ENCODE measurements around a stretch of chr1.

GRCh38 chr1:41362129-41362419 is 120.0 kb upstream of the SCMH1 start:
- RRBS = 2% methylated on average over 8 of the region's 30 CpGs

DNA sequence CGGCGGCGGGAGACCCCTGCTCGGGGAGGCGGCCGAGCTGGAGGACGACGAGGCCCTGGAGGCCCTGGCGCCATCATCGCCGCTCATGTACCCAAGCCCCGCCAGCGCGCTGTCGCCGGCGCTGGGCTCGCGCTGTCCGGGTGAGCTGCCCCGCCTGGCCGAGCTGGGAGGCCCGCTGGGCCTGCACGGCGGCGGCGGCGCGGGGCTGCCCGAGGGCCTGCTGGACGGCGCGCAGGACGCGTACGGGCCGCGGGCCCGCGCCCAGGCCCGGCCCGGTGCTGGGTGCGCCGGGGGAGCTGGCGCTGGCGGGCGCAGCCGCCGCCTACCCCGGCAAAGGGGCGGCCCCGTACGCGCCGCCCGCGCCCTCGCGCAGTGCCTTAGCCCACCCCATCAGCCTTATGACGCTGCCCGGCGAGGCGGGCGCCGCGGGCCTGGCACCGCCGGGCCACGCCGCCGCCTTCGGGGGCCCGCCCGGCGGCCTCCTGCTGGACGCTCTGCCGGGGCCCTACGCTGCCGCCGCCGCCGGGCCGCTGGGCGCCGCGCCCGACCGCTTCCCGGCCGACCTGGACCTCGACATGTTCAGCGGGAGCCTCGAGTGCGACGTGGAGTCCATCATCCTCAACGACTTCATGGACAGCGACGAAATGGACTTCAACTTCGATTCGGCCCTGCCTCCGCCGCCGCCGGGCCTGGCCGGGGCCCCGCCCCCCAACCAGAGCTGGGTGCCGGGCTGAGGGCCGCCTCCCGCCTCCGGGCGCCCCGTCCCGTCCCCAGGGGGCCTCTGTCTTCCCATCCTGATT is 102.3 kb downstream of the EDN2 start:
- RRBS = 13% methylated on average over 20 of the region's 113 CpGs

DNA sequence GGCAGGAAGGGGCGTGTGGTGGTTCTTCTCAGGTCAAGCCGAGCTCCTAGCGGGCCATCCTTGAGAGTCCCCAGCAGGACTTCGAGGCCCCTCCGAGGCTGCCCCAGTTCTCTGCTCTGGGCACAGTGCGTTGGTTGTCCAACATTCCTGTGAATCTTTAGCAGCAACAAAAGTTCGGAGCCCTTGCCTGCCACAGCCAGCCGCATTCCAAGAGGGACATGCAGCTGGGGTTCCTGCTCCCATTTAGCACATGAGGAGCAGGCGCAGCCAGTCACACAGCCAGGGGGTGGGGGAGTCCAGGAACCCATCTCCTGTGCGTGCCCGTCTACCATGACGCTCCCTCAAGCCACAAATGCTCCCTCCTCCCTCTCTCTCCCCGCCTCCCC is 57.0 kb downstream of the EDN2 start:
- RRBS = no CpG with 5 or more reads among the region's 13 CpGs

DNA sequence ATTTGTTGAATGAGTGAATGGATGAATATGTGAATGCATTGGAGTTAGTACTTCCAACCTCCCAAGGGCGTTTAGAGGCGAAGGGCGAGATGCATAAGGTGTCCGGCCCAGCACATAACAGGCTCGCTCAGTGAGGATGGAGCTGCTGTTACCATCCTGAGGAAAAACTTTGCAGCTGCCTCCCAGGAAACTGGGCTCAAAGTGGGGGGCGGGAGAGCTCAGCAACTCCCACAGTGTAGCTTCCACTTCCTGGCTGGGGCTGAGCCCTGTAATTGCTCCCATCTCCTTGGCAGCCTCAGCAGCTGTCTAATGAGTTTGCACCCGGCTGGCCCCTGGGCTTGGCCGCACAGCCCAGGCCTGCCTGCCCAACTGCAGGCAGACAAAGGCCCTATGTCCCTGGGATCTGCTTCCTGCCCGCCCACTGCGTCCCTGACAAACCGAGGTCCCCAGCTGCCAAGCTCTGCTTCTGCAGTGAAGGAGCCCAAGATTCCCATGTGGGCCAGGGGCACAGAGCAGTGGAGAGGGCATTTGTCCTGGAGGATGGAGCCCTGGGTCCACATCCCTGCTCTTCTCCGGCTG is 30.1 kb downstream of the EDN2 start:
- RRBS = no CpG with 5 or more reads among the region's 12 CpGs

DNA sequence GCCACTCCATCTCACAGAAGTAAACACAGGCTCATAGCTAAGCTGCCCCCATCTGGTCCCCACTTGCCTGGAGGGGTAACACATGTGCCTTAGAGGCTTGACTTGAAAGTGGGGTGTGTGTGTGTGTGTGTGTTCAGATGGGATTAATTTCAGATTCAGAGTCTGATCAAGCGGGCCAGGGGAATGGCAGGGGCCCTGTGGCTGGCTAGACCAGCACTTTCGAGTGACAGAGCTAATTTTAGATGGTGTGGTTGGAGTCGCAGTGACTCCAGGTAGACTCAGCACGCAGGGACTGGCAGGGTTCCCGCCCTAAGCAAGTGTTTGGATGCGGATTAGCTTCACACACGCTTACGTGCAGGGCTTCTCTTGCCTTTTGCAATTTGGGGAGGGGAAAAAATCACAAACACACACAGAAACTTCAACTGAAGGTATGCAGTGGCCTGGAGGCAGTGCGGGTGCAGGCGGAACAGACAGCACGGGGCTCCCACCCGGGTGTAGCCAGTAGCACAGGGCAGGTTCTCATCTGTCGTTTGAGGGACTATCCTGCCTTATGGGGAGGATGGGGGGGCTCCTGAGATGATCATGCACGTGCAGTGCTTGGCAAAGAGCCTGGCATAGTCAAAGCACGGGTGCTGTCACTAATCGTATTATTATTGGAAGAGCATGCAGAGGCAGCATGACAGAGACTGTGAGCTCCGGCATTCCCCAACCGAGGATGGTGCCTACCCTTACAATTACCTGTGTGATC is 1.3 kb downstream of the EDN2 start:
- RRBS = no CpG with 5 or more reads among the region's 18 CpGs

GRCh38 chr1:41536229-41536916 is 51.9 kb upstream of the EDN2 start:
- RRBS = no CpG with 5 or more reads among the region's 9 CpGs

DNA sequence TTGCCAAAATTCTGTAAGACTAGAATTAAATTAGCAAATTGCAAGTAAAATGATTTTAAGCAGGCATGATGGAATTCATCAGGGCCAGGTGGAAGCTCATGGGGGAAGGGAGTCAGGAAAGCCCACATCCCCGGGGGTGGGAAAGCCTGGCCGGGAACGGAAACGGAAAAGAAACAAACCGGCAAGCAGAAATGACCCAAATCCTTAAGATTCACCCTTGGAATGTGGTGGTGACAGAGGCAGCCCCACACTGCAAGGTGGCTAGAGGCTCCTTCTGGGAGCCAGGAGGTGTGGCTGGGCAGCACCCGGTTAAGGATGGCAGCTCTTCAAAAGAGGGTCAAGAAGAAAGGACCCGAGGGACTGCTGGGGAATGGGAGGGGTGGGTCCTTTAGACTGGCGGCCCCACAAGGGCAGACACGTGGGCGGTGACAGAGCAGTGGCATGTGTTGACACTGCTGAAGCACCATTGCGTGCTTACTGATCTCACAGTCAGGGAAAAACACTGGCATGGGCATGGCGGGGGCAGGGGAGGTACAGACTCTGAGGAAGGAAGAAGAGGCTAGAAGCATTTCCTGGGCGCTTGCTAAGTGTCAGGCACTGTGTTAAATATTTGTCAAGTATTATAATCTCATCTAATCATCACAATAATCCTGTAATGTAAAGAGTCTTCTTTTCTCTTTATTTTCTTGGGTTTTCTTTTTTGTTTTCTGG is 165.5 kb upstream of the EDN2 start:
- RRBS = no CpG with 5 or more reads among the region's 13 CpGs

DNA sequence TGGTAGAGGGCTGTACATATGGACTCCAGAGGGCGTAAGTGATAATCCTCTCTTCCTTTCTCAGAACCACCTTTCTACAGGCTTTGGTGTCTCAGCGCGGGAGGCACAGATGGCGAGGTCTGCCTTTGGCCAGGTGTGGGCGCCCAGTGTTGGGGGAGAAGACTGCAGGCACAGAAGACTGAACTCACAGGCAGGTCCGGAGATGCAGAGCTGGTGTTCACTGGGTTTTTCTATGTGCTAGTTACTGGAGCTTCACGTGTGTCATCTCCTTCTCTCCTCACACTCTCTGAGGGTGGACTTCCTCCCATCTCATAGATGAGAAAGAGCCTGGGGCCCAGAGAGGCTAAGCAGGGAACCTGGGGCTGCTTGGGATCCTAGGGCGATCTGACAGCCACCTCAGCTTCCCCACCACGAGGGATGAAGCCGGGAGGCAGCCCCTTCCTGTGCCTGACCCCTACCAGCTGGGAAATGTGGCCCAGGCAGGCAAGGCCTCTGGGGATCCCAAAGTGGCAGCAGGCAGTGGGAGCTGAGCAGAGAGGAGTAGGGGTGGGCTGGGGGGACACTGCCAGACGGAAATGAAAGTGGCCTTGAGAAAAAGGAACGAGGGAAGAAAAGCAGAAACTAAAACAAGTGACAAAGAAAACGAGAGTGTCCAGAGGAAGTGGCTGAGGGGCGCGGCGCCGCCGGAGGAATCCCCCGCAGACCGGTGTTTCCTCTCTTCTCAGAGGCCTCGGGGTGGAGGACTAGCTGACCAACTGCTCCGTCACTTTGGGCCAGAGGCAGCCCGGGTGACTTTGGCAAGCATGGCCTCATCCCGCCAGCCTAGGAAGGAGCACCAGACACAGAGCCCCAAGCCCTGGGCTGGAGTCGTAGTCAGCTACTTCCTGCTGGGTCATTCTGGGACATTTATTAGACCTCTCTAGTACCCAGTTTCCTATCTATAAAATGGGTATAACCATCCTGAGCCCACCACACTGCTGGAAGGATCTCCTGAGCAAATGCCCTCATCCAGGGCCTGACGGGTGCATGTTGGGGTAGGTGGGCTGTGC is 191.5 kb downstream of the HIVEP3 start:
- RRBS = 85% methylated on average over 4 of the region's 26 CpGs

GRCh38 chr1:41806745-41807160 is 112.0 kb downstream of the HIVEP3 start:
- RRBS = no CpG with 5 or more reads among the region's 10 CpGs

GRCh38 chr1:41812392-41812811 is 106.3 kb downstream of the HIVEP3 start:
- RRBS = no CpG with 5 or more reads among the region's 3 CpGs

- RRBS = no CpG with 5 or more reads among the region's 2 CpGs
Observed at GRCh38 chr1:41853044-41853419, 65.7 kb downstream of the HIVEP3 start.

DNA sequence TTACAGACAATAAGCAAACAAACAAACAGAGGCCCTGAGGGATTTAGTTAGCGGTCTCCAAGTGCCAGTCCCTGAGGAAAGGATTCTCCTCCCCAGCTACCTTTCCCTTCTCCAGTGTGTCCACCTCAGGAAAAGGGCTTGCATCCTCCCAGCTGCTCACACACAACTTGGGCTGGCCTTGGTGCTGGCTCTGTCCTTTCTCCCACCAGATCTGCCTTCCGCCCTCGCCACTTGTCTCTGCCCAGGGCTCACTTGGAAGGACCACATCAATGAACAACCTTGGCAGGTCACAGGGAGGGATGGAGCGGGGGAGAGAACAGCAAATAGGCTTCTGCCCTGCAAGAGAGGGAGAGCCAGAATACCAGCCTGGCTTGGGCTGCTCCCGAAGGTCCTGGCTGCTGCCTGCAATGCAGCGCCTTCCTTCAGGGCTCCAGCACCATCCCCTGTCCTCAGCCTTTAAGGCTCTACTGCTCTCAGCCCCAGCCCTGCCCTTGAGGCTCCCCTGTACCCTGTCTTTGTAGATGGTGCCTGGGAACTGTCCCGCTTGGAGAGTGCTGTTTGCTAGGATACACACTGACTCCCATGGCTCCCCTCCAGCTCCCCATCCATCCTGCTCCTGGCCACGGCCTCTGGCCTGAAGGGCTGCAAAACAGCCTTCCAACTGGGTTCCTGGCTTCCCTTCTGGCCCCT is 43.8 kb downstream of the HIVEP3 start:
- RRBS = no CpG with 5 or more reads among the region's 8 CpGs

GRCh38 chr1:42287684-42288240 is 47.3 kb downstream of the FOXJ3 start:
- RRBS = no CpG with 5 or more reads among the region's 6 CpGs

DNA sequence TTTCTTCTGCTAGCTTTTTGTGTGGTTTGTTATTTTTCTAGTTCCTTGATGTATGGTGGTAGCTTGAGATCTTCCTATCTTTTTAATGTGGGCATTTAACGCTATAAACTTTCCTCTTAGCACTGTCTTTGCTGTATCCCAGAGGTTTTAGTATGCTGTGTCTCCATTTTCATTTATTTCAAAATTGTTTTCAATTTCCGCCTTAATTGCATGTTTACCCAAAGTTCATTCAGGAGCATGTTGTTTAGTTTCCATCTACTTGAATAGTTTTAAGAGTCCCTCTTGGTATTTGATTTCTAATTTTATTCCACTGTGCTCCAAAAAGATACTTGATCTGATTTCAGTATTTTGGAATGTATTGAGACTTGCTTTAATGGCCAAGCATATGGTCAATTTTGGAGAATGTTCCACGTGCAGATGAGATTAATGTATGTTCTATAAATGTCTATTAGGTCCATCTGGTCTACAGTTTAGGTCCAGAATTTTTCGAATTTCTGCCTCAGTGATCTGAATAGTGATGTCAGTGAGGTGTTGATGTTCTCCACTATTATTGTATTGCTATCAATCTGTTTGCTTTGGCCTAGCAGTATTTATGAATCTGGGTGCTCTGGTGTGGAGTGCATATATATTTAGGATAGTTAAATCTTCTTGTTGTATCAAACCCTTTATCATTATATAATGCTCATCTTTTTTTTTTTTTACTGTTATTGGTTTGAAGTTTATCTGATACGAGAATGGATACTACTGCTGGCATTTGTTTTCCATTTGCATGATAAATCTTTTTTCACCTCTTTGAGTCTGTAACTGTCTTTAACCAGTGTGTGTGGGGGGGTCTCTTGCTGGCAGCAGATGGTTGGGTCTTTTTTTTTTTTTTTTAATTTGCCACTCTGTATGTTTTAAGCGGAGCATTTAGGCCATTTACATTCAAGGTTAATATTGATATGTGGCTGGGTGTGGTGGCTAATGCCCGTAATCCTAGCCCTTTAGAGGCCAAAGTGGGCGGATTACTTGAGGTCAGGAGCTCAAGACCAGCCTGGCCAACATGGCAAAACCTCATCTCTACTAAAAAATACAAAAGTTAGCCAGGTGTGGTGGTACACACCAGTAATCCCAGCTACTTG is 36.0 kb downstream of the FOXJ3 start:
- RRBS = no CpG with 5 or more reads among the region's 8 CpGs

- RRBS = no CpG with 5 or more reads among the region's 22 CpGs
Observed at GRCh38 chr1:42463590-42464602, 810 bp downstream of the CCDC30 start.

GRCh38 chr1:42484484-42484683 is 21.3 kb downstream of the CCDC30 start:
- RRBS = no CpG with 5 or more reads among the region's 2 CpGs

GRCh38 chr1:42513057-42513539 is 50.0 kb downstream of the CCDC30 start:
- RRBS = no CpG with 5 or more reads among the region's 2 CpGs

DNA sequence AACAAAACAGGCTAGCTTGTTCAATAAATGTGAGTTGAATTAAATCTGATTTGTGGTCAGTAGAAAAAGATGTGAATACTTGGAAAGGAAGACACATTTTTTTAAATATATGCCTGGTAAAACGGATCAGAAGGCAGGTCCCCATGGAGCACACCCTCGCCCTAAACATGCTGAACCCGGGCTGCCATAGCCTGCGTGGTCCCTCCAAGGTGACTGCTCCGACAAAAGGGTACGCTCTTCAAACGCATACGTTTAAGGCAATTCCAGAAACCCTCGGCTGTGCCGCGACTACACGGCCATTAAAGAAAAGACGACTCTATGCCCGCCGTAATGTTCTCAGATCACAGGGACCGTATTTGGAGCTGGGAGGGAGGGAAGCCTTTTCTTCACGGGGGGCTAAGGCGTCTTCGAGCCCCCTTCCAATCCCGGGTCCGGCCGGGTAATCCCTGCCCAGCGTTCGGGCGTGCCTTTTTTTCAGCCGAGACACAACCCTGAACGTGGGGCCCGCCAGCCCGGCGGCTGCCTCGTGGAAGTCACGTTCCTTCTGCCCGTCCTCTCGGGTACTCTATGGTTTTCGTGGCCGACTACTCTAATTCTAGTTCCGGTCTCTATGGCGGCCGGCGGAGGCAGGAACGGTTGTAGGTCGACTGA is 482 bp upstream of the YBX1 start:
- RRBS = under 1% methylated on average over 14 of the region's 42 CpGs

GRCh38 chr1:42683386-42683642 is 1.1 kb downstream of the YBX1 start:
- RRBS = no CpG with 5 or more reads among the region's 6 CpGs

DNA sequence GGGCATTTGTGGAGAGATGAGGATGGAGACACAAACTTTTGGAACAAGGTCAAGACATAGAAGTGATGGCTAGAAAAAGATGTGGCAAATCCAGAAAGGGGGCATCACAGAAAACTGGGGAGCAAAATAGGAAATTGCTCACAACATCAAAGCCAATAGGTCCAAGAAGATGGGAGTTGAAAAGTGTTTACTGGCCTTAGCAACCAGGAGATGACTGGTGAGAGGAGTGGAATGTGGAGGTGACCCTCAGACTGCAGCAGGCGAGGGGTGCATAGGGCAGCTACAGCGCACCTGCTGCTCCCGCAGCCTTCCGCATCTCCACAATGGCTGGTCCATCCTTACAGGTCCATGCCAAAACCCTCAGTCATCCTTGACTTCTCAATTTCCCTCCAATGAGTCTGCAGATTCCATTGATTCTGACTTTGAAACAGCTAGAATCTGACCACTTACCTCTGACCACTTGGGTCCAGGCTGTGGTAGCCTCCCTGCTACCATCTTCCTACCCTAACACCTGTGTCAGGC is 22.3 kb downstream of the CLDN19 start:
- RRBS = no CpG with 5 or more reads among the region's 4 CpGs

Data from retinal pigment epithelial cell (primary cell).